SJSA1 (cell line): Measurements from ENCODE around the gene FANCM.

GRCh38 chr14:35068150-35068949, 22.3 kb downstream of the FAM177A1 start:
- RAMPAGE, long total RNA: no peak

GRCh38 chr14:35154067-35154410, 31.7 kb downstream of the PRORP start:
- RAMPAGE, long total RNA: no peak

DNA sequence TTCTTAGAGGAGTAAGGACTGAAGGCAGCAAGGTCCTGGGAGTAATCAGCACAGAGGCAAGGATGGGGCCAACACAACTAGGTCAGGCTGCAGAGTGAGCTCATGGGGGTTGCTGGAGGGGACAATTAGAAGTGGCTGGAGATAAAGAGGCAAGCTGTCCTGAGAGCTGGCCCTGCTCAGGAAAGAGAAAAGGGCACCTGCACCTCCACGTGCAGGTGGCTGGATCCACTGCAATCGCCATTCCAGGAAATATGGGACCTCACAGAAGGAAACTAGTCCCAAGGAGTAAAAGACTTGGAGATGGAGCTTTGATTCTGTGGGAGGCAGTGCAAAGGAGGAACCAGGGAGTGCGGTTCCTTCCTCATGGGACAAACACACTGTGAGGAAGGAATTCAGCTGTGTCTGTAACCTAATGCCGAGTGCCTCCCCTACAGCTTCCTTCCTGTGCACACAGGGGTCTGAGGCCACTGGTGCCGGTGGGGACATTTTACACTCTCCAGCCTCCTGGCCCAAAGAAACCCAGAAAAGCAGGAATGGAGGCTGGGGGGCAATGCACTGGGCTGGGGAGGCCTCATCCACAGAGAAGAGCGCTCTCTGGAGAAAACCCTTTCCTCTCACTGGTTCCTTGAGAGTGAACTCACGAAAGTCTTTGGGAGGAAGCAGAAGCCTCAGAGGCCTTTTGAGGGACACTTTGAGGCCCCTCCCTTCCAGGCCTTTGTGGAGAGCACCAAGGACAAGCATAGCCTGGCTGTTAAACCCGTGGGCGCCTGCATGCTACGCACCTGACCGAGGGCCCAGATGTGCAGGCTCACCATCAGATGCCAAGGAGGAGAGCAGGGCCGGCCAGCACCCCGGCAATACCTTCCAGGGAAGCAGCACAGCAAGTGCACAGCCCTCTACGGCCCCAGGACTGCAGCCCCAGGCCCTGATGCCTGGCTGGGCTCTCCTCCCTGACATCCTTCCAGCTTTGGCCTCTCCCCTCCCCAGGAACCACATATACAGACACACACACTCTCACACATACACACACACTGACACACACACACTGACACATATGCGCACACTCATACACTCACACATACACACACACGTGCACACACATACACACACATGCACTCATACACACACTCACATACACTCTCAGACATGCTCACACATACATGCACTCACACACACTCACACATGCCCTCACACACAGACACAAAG, 52.1 kb downstream of the NFKBIA start:
- RAMPAGE, long total RNA: no peak

- RAMPAGE, long total RNA: no peak
Measured at GRCh38 chr14:35402951-35403529, 1.5 kb downstream of the NFKBIA start.

GRCh38 chr14:35932655-35933241, 106.6 kb downstream of the BRMS1L start:
- RAMPAGE, long total RNA: no peak

- RAMPAGE, long total RNA: no peak
Measured at GRCh38 chr14:36505843-36506837, 13.9 kb downstream of the NKX2-1 start.

DNA sequence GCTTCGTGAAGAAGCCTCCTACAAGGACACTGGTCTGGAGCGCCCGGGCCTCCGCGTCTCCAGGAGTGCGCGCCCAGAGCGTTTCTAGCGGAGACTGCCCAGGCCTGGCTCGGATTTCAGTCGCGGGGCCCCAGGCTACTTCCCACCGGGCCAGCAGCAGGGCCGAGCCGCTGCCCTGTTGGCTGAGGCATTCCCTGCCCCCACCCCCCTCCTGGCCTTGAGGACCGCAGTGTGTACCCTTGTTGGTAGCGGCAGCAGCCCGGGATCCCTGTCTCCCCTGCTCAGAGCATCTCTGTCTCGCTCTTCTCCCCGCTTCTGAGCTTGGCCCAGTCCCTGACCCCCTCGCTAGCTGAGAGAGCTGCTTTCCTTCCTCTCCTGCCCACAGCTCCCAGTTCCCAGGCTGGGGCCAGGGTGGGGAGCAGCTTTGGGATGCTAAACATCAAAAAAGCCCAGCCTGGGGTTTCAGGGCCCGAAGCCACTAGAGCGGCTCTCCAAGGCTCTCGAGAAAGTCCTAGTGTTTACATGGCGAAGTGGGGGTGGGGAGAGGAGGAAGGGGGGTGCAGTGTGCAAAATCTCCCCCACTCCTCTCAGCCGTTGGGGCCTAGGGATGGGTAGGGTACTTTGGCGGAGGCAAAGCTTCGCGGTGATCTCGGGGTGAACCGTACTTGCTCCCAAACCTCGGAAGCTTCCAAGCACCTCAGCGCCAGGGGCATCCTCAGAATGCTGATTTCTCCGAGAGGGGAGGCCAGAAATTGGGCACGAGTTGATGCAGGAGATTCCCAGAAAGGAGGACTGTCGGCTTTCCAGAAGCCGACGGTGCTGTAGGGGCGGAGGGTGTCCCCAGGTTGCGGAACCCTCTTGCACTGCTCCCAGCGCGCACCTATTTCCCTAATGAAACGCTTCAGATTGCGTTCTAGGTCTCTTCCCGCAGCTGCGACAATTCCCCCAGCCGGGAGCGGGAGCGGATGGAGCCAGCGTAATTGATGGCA, 6.3 kb downstream of the NKX2-1 start:
- RAMPAGE, long total RNA: no peak

- RAMPAGE, long total RNA: no peak
Measured at GRCh38 chr14:37596448-37596826, 1.0 kb downstream of the TTC6 start.

DNA sequence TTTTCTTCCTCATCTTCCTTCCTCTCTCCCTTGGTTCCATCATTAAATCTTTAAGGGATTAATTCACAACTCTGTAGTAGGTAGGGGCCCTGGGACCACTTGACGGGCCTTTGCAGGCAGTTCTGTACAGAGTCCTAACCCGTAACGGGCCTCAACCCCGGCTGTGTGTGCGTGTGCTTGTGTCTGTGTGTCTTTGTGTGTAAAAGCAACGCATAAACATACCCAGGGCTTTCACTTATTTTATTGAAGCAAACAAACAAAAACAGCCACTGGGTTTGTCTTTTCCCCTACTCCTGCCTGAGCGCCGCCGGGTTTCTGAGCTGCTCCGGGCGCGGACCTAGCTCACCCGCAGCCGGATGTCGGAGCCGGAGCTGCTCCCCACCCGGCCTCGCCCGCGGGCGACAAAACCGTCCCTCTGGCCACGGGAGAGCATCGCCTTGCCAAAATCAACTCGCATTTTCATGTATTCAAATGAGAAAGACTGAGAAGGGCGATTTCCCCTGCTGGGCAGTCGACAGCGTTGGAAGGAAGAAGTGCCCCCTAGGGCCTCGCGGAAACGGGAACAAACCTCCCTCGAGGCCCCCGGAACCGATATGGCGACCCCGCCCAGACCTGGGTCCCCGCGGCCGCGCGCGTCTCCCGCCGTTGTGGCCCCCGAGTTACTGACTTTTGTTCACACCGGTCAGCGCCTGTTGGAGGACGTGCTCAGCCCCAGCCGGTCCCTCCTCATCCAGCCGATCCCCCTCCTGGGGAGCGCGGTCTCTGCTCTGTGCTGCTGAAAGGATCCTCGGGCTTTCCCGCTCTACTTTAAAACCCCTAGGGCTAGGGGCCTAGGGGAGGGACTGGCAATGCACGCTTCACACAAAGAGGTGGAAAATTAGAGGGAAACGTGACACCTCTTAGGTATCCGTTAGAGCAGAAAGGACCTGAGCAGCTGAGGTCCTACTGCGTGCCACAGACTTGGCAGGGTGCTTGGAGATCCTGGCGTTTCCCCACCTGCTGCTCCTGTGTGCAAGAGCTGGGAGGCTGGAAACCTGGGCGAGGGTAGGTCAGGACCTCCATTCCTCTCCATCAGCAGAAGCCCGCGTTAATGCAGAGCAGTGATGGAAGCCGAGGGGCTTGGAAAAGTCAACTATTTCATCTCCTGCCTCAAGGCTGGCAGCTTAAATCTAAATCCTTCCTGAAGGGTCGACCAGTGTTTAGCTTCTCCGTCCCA, 4.2 kb downstream of the TTC6 start:
- RAMPAGE, long total RNA: no peak

- RAMPAGE, long total RNA: no peak
Measured at GRCh38 chr14:38211411-38211905, 3.8 kb downstream of the SSTR1 start.

- RAMPAGE, long total RNA: no peak
Measured at GRCh38 chr14:38405700-38406351, 149.9 kb upstream of the CLEC14A start.

GRCh38 chr14:39184831-39185681, 10.0 kb downstream of the PNN start:
- RAMPAGE, long total RNA: no peak

DNA sequence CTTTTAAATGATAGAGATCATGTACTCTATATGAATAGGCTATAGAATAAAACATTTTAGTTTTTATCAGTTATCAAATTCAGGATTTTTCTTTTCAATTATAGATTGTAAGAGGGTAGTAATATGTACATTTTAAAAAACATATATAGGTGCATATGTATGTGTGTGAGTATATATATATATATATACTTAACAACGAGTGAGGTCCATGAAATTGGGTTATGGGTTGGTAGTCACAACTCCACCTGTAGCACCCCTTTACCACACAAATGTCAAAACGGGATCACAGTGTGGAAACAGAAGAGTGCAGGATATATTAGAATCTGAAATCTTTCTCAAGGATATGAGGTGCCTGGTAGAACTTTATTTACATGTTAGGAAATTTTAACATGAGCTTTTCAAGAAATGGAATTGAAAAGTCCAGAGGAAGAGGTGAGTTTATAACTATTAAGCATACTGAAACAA, 31.3 kb downstream of the MIA2 start:
- RAMPAGE, long total RNA: no peak

GRCh38 chr14:39268235-39268673, 34.5 kb downstream of the MIA2 start:
- RAMPAGE, long total RNA: no peak

- RAMPAGE, long total RNA: no peak
Measured at GRCh38 chr14:40954154-40955186, 652.2 kb upstream of the LRFN5 start.

- RAMPAGE, long total RNA: no peak
Measured at GRCh38 chr14:41597907-41598106, 8.9 kb upstream of the LRFN5 start.

- RAMPAGE, long total RNA: no peak
Measured at GRCh38 chr14:45135455-45136506, at the start of gene FANCM. TSS of gene FANCM (plus strand) at chr14:45135930.

DNA sequence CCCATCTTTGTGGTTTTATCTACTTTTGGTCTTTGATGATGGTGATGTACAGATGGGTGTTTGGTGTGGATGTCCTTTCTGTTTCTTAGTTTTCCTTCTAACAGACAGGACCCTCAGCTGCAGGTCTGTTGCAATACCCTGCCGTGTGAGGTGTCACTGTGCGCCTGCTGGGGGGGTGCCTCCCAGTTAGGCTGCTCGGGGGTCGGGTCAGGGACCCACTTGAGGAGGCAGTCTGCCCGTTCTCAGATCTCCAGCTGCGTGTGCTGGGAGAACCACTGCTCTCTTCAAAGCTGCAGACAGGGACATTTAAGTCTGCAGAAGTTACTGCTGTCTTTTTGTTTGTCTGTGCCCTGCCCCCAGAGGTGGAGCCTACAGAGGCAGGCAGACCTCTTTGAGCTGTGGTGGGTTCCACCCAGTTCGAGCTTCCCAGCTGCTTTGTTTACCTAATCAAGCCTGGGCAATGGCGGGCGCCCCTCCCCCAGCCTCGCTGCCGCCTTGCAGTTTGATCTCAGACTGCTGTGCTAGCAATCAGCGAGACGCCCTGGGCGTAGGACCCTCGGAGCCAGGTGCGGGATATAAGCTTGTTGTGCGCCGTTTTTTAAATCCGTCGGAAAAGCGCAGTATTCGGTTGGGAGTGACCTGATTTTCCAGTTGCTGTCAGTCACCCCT, 635.5 kb upstream of the MIS18BP1 start:
- RAMPAGE, long total RNA: no peak

DNA sequence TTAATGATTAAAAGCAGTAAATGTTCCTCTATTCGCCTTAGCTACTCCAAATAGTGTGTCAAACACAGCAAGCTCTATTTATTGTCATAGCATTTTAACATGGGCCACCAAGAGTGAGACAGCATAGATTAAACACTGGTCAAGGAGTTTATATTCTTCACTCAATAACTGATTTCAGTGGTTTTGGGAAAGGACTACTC, 658.2 kb upstream of the MDGA2 start:
- RAMPAGE, long total RNA: no peak

GRCh38 chr14:48607214-48607574, 931.8 kb upstream of the MDGA2 start:
- RAMPAGE, long total RNA: no peak